Subcutaneous adipose tissue (tissue), 3 donors: ENCODE results near the gene SCAF11.

- PRO-cap, result no peak
- RAMPAGE, long total RNA, 3 experiments, result no peak in any of the 3 experiments
These were observed 212.5 kb downstream of the SLC2A13 start for GRCh38 chr12:39893394-39893777.

- PRO-cap, result no peak
- RAMPAGE, long total RNA, 3 experiments, result no peak in any of the 3 experiments
These were observed 1.1 kb downstream of the SLC2A13 start for GRCh38 chr12:40104661-40105388.

- PRO-cap, result bidirectional peak, plus-strand start at chr12:40223884, minus-strand start at chr12:40223756
- RAMPAGE, long total RNA, 3 experiments, result no peak in any of the 3 experiments
These were observed 1.3 kb upstream of the LRRK2 start for GRCh38 chr12:40223429-40223973.

GRCh38 chr12:41202623-41203555, 14.8 kb downstream of the PDZRN4 start:
- PRO-cap, result no peak
- RAMPAGE, long total RNA, 3 experiments, result no peak in any of the 3 experiments

DNA sequence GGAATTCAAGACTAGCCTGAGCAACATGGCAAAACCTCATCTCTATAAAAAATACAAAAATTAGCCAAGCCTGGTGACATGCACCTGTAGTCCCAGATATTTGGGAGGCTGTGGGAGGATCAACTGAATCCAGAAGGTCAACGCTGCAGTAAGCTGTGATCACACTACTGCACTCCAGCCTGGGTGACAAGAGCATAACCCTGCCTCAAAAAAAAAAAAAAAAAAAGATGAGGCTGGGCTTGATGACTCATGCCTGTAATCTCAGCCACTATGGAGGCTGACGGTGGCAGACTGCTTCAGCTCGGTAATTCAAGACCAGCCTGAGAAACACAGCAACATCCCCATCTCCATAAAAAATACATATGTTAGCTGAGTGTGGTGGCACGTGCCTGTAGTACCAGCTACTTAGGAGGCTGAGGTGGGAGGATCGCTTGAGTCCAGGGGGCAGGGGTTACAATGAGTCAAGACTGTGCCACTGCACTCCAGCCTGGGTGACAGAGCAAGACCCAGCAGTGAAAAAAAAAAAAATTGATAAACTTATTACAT, 50.5 kb downstream of the GXYLT1 start:
- PRO-cap, result no peak
- RAMPAGE, long total RNA, 3 experiments, result no peak in any of the 3 experiments

GRCh38 chr12:42422162-42422680, 96.3 kb downstream of the PPHLN1 start:
- PRO-cap, result unidirectional peak, minus-strand start at chr12:42422363
- RAMPAGE, long total RNA, 3 experiments, result no peak in any of the 3 experiments

DNA sequence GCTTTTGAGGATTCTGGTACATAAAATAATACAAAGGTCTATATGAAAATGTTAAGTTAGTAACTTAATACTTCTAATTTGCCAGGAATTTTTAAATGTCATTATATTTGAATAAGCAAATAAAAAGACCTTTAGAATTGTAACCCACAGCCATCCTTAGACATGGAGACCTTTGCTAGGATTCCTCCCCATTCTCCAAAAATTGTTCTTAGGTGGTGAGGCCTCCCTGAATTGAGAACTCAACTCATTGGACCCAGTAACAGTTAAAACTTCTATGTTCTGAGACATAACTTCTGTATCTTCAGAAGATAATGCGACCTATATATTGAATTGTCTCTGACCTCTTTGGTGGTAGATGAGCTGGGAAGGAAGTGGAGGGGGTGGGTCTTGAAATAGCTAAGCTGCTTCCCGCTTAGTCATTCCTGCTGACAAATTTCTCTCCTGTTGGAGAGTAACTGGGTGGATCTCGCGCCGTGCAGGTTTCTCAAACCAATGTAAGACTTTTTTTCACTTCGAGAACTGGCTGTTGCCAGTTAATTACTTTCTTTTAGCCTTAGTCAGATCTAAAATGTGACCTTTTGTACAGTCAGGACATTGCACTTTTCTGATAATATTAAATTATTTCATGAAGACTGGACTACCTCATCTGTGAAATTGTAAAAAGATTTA, 100.7 kb downstream of the PPHLN1 start:
- PRO-cap, result no peak
- RAMPAGE, long total RNA, 3 experiments, result no peak in any of the 3 experiments

DNA sequence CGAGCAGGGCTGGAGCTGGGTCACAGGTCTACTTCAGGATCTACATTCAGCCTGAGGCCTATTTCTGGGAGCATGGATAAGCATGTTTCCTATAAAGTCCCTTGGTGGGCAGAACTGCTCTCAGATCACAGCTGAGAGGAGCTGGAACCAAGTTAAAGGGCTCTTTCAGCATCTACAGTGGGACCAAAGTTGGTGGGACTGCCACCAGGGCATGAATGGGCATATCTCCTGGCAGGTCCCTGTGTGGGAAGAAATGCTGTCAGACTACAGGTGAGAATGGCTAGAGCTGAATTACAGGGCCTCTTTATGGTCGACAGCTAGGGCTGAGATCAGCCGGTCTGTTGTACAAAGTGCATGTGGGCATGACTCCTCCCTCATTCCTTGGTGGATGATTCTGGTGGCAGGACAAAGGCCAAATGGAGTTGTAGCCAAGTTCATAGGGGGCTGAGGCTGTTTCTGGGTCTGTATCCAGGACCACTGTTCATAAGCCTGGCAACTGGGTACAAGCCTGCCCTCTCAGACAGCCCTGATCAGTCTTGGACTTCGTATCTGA, 460.6 kb downstream of the TMEM117 start:
- PRO-cap, result no peak
- RAMPAGE, long total RNA, 3 experiments, result no peak in any of the 3 experiments

GRCh38 chr12:44834936-44835436, 41.1 kb downstream of the NELL2 start:
- PRO-cap, result no peak
- RAMPAGE, long total RNA, 3 experiments, result no peak in any of the 3 experiments

DNA sequence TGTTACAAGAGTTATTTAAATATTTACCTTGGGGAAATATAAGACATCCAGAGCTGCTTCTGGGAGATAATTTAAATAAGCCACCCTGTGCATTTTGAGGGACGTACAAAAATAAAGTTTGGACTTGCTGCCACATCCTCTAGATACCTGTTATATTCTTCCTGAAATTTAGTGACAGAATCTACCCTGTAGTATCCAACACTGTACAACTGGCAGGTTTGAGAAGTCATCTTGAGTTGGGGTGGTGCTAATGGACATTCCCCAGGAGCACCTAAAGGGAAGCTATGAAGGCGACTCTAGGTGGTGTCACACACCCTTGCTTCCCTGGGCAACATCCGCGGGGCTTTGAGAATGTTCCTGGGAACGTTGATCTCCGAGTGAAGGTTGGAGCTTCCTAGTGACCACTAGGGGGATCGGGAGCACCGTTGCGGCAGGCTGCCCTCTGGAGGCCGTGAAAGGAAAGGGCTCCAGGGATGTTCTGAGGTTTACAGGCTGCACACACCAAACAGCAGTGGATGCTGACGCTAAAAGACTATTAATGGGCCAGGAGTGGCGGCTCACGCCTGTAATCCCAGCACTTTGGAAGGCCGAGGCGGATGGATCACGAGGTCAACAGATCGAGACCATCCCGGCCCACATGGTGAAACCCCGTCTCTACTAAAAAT, 72.5 kb upstream of the NELL2 start:
- PRO-cap, result no peak
- RAMPAGE, long total RNA, 3 experiments, result no peak in any of the 3 experiments

- PRO-cap, result no peak
- RAMPAGE, long total RNA, 3 experiments, result no peak in any of the 3 experiments
These were observed 1.7 kb downstream of the ANO6 start for GRCh38 chr12:45217421-45218258.

DNA sequence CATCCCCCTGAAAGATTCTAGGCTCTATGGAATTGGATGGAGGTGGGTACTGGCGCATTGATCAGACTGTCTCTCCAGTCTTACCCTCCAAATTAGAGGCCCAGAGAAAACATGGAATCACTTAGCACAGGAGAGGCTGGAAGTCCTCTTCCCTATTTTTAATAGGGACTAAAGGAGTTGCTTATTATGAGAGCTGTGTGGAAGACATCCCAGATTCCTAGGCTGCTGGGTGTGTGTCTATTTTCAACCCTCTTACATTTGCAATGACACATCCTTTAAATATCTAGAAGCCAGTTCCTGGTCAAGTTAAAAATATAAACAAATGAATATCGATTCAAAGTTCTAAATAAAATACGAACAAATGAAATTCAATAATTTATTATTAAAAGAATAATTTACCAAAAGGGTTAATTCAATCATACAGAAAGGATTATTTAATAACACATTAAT, 58.2 kb upstream of the ARID2 start:
- PRO-cap, result no peak
- RAMPAGE, long total RNA, 3 experiments, result no peak in any of the 3 experiments

DNA sequence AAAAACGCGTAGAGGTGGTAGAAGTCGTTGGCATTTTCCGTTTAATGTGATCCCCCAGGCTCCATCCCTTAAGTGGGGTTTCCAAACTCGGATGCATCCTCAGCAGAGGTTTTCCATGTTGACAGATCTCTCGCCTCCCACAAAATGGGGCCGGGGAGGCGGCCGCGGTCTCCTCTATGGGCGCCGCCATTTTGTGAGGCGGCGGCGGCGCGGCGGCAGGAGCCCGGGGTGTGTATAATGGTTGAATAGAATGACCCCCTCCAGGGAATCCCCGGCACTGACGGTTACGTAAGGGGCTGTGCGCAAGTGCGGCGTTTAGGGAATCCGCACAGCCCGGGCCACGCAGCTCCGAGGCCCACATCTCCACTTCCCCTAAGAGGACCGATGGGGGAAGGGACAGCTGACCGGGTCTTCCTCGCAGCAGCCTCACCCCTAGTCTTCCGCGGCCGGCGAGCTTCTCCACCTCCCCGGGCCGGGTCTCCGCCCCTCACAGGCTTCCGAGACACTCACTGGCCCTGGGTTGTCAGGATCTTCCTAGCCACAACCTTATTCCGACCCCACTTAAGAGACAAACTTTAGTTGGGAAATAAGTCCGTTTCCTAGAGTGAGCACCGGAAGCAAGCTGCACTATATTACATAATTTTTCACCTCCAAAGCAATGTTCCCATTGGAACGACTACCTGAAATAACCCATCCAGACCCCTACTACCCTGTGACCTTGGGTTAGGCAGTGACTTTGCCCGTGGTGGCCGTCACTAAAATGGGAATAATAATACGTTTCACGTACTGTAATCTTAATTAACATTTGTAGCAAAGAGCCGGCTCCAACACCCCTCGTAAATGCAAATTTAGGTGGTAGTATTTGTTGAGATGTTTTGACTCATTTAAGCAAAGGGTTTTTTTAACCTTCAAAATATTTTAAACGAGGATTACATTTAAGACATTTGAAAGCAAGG, 1.9 kb upstream of the ARID2 start:
- PRO-cap, result bidirectional peak, plus-strand start at position 375 of the sequence, minus-strand start at position 146 of the sequence
- RAMPAGE, long total RNA, 3 experiments, result start-site peak on the minus strand in 3 of 3 experiments, centred at positions 135 to 391 of the sequence, 14 to 66 reads per replicate

- PRO-cap, result no peak
- RAMPAGE, long total RNA, 3 experiments, result no peak in any of the 3 experiments
These were observed 1.3 kb upstream of the ARID2 start for GRCh38 chr12:45728306-45728603.

DNA sequence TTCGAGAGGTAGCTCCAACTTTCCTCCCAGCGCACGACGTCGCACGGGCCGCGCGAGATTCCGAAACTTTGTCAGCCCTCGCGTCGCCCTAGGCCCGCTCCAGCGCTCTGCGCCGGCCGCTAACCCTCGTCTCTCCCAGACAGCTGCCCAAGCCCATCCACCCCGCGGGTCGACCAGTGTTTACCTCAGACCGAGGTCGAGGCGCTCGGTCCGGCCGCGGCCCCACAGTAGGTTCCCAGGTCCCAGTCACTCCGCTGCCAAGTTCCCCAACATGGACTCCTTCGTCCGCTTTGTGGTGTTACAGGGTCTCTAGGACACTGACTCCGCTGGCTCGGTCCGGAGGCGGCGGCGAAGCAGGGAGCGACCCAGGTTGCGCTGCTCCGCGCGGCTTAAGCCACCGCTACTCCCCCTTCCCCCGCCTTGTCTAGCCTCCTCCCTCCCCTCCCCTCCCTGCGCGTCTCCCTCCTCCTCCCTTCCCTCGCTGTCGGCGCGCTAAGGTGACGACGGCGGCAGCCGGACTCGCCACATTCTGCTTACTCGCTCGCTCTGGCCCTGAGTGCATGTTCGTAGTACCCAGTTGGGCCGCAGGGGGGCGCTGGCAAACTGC, at the start of gene SCAF11:
Gene SCAF11, minus strand, starts transcription at position 406 of the 607 bp plus-strand sequence.
- PRO-cap, result bidirectional peak, plus-strand start outside the sequence, minus-strand start at position 422 of the sequence
- RAMPAGE, long total RNA, 3 experiments, result start-site peak on the minus strand in 3 of 3 experiments, centred at positions 385 to 407 of the sequence, 1,934 to 2,463 reads per replicate

GRCh38 chr12:45992725-45993202, 2.4 kb upstream of the SCAF11 start:
- PRO-cap, result no peak
- RAMPAGE, long total RNA, 3 experiments, result no peak in any of the 3 experiments

DNA sequence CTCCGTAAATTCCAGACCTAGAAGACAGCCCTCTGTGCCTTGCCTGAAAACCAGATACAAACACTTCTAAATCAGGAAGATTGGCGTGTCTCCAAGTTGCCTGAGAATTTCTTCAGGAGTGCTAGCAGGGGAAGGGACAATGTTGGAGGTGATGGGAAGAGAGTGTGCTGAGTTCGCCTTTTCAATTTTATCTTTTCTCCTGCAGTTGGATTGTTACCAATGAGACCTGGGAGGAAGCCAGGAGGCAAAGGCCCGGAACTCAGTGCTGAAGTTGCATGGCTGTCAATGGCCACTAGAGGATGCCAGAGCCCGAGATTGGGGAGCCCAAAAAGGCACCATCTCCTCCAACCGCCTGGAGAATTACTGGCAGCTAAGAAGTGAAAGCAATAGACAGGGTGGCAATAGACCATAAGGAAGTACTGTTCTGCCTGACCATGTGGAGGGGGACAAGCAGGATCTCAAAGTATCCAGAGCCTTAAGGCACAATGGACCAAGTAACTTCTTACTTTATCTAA, 81.7 kb upstream of the SCAF11 start:
- PRO-cap, result no peak
- RAMPAGE, long total RNA, 3 experiments, result no peak in any of the 3 experiments

DNA sequence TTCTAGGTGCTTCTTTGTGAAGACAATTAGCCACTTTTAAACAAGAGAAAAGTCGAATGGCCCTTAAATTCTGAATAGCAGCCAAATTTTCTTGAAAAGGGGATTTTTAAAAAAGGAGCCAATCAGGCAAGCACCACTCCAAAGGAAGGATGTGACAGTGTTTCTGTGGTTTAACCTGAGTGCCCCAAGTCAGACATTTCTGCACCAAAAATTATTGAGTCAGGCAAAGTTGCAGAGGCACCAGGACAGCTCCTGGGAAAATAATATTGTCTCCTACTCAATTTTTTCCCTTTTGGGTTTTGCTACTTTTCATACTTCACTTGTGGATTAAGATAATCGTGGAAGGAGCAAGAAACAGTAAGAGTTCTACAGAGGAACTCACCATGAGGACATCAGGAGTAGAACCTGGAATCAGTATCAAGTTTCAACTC, 91.0 kb downstream of the SLC38A1 start:
- PRO-cap, result no peak
- RAMPAGE, long total RNA, 3 experiments, result no peak in any of the 3 experiments

DNA sequence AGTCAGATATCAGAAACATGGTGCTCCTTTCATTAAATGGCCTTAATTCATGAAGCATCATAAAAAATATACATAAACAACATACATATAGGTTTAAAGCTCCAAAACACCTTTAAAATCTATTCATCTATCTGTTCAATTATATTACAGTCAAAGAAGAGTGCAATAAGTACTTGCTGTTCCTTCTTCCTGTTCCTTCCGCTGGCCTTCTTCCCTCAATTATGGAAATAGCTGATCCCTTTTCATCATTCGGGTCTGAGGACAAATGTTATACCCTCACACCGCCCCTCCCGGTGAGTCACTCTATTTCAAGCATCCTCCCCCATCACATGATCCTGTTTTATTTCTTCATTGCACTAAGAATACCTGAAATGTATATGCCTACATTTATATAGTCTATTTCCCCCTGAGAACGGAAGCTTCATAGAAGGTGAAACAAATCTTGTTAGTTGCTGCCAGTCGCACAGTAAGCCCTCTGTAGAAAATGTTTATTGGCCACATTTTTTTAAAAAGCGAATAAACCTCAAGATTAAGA, 2.5 kb downstream of the SLC38A1 start:
- PRO-cap, result unidirectional peak, minus-strand start at position 221 of the sequence
- RAMPAGE, long total RNA, 3 experiments, result no peak in any of the 3 experiments

- PRO-cap, result no peak
- RAMPAGE, long total RNA, 3 experiments, result no peak in any of the 3 experiments
These were observed 11.9 kb downstream of the SLC38A2 start for GRCh38 chr12:46360437-46361372.